IMR-90 (cell line): Measurements from ENCODE around the gene TECTB.

GRCh38 chr10:112156905-112157635, 26.5 kb downstream of the GPAM start:
- RRBS, result no CpG with 5 or more reads among the region's 2 CpGs
CAGE:
- cytosol, long polyA plus RNA, result no peak
- long polyA plus RNA, result no peak
- nucleus, long polyA plus RNA, result no peak

- RRBS, result no CpG with 5 or more reads among the region's 1 CpG
CAGE:
- cytosol, long polyA plus RNA, result no peak
- long polyA plus RNA, result no peak
- nucleus, long polyA plus RNA, result no peak
Measured at GRCh38 chr10:112280654-112280910, 2.6 kb upstream of the TECTB start.

- RRBS, result no CpG with 5 or more reads among the region's 6 CpGs
CAGE:
- cytosol, long polyA plus RNA, result no peak
- long polyA plus RNA, result no peak
- nucleus, long polyA plus RNA, result no peak
Measured at GRCh38 chr10:112283189-112283504, at the start of gene TECTB. Gene TECTB (plus strand): TSS chr10:112283400.

DNA sequence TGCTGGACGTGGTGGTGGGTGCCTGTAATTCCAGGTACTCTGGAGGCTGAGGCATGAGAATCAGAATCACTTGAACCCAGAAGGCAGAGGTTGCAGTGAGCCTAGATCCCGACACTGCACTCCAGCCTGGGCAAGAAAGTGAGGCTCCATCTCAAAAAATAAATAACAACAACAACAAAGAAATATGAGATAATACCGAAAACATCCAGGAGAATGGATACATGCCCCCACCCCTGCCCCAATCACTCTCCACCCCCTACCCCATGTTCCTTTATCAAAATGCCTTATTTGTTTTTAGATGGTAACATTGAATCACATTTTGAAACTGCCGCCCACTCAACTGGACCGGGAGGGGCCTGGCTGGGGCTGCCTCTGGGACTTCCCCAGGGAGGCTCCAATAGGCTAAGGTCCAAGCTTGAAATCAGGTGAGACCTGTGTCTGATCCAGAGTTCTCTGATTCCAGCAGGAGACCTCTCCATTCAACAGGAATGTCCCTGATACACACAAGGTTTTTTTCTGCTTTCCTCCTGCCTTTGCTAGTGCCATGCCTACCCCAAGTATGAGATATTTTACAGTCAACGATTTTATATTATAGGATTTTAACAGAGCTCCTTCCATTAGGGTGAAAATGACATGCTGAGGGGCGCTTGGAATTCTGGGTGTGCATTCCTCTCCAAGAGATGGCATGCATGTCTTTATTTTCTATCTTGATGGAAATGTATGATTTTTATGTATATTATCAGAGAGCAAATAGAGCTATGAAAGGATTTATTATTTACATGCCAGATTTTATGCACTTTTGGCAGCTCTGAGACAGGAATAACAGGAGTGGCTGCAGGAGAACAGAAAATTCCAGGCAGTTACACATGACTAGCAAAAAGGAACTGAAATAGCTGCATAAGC, 43.7 kb upstream of the ACSL5 start:
- RRBS, result no CpG with 5 or more reads among the region's 7 CpGs
CAGE:
- cytosol, long polyA plus RNA, result no peak
- long polyA plus RNA, result no peak
- nucleus, long polyA plus RNA, result no peak

DNA sequence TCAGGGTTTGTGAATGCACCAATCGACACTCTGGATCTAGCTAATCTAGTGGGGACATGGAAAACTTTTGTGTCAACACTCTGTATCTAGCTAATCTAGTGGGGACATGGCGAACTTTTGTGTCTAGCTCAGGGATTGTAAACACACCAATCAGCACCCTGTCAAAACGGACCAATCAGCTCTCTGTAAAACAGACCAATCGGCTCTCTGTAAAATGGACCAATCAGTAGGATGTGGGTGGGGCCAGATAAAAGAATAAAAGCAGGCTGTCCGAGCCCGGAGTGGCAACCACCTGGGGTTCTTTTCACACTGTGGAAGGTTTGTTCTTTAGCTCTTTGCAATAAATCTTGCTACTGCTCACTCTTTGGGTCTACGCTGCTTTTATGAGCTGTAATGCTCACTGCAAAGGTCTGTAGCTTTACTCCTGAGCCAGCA, 1.8 kb upstream of the ACSL5 start:
- RRBS, result no CpG with 5 or more reads among the region's 7 CpGs
CAGE:
- cytosol, long polyA plus RNA, result no peak
- long polyA plus RNA, result no peak
- nucleus, long polyA plus RNA, result no peak

DNA sequence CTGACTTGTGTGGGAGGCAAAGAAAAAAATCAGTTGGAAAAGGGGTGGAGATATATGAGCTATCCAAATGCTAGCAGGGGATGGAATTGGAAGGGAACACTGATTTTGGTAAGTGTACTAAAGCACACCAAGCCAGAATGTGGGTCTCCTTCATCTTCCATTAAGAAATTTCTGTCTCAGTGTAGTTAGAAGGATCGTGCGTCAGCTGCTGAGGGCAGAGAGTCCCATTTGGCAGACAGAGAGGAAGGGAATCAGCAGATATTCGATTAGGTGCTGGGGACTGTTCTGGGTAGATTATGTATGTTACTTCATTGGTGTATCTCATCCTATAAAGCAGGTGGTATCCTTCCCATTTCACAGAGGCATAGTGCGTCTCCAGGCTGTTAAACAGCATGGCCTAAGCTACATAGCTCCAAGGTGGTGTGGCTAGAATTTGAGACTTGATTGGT, 530 bp downstream of the ACSL5 start:
- RRBS, result no CpG with 5 or more reads among the region's 4 CpGs
CAGE:
- cytosol, long polyA plus RNA, result no peak
- long polyA plus RNA, result no peak
- nucleus, long polyA plus RNA, result no peak

- RRBS, result no CpG with 5 or more reads among the region's 5 CpGs
CAGE:
- cytosol, long polyA plus RNA, result no peak
- long polyA plus RNA, result no peak
- nucleus, long polyA plus RNA, result no peak
Measured at GRCh38 chr10:112379837-112380596, 6.1 kb downstream of the ACSL5 start.

DNA sequence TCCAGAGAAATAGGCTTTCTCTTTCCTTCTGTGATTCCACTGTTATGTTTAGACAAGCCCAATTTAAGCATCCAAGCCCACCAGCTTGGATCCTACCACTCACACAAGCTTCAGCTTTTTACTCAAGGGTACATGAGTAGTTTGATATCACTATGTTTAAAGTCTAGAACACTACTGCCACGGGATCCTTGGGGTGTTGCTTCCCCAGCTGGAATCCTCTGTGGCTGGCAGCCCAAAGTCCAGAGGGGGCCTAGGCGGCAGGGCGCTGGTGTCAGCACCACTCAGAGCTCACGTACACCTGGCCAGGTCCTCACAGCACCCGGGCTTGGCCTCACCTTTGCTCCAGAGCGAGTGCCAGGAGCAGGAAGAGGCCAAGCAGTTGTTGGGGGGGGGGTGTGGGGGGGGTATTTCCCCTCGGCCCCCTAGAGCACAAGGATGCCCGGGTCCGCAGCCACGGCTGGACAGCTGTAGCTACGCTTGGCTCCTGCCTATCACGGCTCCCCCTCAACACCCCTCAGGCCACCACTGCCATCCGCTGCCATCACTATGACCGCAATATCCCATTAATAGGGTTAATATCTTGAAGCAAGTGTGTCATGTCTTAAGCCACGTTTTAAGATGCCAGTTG, 17.0 kb downstream of the ZDHHC6 start:
- RRBS, result no CpG with 5 or more reads among the region's 15 CpGs
CAGE:
- cytosol, long polyA plus RNA, result no peak
- long polyA plus RNA, result no peak
- nucleus, long polyA plus RNA, result no peak

GRCh38 chr10:112759714-112760116, 190.3 kb upstream of the TCF7L2 start:
- RRBS, result no CpG with 5 or more reads among the region's 4 CpGs
CAGE:
- cytosol, long polyA plus RNA, result no peak
- long polyA plus RNA, result no peak
- nucleus, long polyA plus RNA, result no peak

DNA sequence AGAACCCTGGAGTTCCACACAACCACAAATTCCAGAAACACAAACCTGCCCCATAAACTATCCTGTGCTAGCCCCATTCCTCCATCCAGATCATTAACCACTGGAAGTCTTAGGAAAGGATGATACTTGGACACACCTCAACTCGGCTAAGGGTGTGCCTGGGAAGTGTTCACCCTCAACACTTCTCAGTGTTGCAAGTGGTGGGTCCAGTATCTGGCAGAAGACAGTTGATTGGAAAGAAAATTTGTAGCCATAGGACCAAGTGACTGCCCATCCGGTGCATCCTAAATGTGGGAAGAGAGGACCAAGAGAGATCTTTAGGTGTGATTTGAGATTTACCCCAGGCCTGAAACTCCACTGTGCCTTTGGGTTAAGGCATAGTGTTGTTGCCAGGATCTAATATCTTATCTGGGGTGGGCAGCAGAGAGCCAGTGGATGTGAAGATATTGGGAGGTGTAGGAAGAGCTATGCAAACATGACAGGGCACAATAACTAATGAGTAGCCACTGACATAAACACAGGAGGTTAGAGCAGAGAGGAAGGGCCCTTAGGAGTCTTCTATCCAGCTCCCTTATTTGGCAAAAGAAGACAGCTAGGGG, 176.5 kb upstream of the TCF7L2 start:
- RRBS, result no CpG with 5 or more reads among the region's 2 CpGs
CAGE:
- cytosol, long polyA plus RNA, result no peak
- long polyA plus RNA, result no peak
- nucleus, long polyA plus RNA, result no peak

DNA sequence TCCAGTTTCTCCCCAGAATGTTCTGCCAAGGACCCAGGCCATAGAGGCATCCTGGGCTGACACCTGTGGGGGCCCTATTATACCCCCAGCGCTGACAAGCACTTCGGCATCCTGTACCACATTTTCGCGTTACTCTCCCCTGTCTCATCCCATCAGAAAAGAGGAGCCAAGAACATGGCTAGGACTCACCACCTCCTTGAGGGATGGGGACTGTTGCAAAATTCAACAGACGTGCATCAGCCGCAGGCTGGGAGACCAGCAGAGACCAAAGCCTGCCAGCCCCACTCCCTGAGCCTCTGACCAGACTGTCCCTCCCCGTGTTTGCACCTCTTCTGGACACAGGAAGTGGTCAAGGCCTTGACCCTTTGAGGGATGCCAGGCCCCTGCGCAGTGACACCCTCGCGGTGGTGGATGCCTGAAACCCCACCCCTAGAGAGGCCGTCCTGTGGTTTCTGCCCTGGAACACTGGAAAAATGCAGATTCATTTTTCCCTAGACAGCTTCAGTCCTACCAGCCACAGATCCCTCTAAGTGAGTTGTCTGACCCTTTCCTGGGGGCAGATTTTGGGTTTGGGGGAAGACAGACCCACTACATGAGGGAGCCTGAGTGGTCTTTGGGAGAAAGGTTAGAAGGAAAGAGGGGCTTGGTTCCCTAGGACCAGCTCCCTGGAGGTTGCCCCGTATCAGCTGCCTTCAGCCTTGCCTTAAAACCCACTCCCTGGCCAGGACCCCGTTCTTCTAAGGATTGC, 128.3 kb upstream of the TCF7L2 start:
- RRBS, result no CpG with 5 or more reads among the region's 13 CpGs
CAGE:
- cytosol, long polyA plus RNA, result no peak
- long polyA plus RNA, result no peak
- nucleus, long polyA plus RNA, result no peak

- RRBS, result no CpG with 5 or more reads among the region's 7 CpGs
CAGE:
- cytosol, long polyA plus RNA, result no peak
- long polyA plus RNA, result no peak
- nucleus, long polyA plus RNA, result no peak
Measured at GRCh38 chr10:112949054-112949442, 999 bp upstream of the TCF7L2 start.

GRCh38 chr10:112955640-112956820, 6.0 kb downstream of the TCF7L2 start:
- RRBS, result no CpG with 5 or more reads among the region's 17 CpGs
CAGE:
- cytosol, long polyA plus RNA, result no peak
- long polyA plus RNA, result no peak
- nucleus, long polyA plus RNA, result no peak

DNA sequence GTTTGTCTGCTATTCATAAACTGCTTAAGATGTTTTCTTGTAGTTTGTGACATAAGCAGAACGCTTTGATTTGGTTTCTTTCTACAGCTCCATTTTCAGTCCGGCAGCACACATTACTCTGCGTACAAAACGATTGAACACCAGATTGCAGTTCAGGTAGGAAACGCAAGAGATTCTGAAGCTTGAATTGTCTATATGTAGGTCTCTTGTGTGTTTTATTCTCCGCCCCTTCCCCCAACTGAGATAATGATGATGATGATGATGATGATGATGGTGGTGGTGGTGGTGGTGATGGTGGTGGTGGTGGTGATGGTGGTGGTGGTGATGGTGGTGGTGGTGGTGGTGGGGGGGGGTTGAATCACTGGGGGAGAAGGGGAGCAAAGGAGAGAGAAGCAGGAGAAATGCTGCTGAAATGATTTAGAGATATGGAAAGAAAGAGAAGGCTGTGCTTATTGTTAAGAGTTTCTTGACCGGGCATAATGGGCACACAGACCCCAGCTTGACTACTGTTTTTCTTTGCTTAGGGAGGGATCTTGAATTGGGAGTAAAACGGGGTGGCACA, 14.5 kb downstream of the TCF7L2 start:
- RRBS, result no CpG with 5 or more reads among the region's 8 CpGs
CAGE:
- cytosol, long polyA plus RNA, result no peak
- long polyA plus RNA, result no peak
- nucleus, long polyA plus RNA, result no peak

DNA sequence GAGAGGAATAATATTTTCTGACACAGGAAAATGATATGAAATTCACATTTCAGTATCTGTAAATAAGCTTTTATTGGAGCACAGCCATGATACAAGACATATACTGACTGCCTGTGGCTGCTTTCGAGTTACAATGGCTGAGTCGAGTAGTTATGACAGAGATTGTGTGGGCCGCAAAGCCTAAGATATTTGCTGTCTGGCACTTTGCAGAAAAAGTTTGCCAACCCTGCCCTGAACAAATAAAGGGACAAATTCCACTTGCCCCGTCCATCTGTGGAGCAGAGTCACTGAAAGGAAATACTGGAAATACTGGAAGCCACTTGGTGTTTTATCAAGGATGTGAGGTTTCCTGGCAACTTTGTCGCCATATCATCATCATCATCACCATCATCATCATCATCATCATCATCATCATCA, 85.7 kb downstream of the TCF7L2 start:
- RRBS, result no CpG with 5 or more reads among the region's 5 CpGs
CAGE:
- cytosol, long polyA plus RNA, result no peak
- long polyA plus RNA, result no peak
- nucleus, long polyA plus RNA, result no peak

- RRBS, result no CpG with 5 or more reads among the region's 3 CpGs
CAGE:
- cytosol, long polyA plus RNA, result no peak
- long polyA plus RNA, result no peak
- nucleus, long polyA plus RNA, result no peak
Measured at GRCh38 chr10:113041978-113042617, 92.1 kb downstream of the TCF7L2 start.

DNA sequence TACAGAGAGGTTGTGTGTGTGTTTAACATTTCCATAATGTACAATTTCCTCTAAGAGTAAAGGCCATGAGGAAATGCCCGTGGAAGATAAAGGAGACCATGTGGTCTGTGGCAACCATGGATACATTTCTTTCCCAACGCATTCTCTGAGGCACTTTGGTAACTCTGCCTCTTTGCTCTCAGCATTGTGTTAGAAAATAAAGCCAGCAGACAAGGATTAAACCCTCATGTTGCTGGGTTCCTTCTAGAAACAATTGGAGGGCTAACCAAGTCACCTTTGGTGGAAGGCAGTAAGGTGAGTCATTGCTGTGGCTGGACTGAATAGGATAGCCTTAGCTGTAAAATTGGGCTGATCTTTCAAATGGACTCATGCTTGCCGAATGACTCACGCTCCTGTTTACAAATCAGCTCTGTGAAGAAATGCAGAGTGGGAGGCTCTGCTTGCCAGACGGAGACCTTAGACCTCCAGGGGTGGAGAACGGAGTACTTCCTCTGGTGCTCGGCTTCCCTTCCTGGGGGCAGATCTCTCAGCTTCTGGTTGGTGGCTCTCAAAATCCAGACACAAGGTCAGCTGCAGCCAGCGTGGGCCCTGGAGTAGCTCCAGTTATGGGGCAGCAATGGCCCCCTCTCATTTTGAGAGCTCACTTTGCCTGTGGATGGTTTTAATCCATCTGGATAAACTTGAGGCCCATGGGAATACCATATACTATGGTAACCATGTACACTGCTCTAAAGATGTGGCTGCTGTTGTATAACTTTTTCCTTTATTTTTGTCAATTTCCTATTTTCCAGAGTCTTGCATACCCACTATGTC, 137.3 kb downstream of the TCF7L2 start:
- RRBS, result no CpG with 5 or more reads among the region's 8 CpGs
CAGE:
- cytosol, long polyA plus RNA, result no peak
- long polyA plus RNA, result no peak
- nucleus, long polyA plus RNA, result no peak

DNA sequence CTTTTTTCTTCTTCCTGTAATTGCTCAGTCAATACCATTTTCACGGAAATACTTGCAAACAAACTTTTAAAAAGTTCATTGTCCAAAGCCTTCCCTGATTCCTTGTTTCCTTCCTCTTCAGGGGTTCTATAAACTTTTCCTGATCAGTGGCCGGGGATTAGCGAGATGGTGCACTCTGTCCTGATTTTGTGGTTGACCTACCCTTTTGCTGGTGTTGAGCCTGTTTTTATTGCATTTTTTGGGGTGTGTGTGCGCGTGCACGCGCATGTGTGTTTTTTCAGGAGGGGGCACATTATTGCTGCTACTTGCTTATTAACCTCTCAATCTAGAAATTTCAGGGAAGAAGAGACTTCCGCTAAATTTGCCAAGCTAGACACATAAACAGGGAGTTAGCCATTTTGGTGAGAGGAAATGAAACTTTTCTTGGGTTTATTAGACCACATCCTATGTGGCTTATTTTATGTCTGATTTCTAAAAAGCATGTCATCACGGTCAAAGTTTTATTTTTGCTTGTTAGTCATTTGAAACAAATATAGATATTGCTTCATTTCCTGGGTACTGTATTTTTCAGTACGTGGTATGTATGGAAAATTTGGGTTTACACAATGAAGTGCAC, 143.9 kb downstream of the TCF7L2 start:
- RRBS, result no CpG with 5 or more reads among the region's 10 CpGs
CAGE:
- cytosol, long polyA plus RNA, result no peak
- long polyA plus RNA, result no peak
- nucleus, long polyA plus RNA, result no peak

GRCh38 chr10:113153386-113154275, 203.6 kb downstream of the TCF7L2 start:
- RRBS, result no CpG with 5 or more reads among the region's 20 CpGs
CAGE:
- cytosol, long polyA plus RNA, result no peak
- long polyA plus RNA, result no peak
- nucleus, long polyA plus RNA, result no peak

- RRBS, result no CpG with 5 or more reads among the region's 7 CpGs
CAGE:
- cytosol, long polyA plus RNA, result no peak
- long polyA plus RNA, result no peak
- nucleus, long polyA plus RNA, result no peak
Measured at GRCh38 chr10:113541029-113541697, 11.7 kb upstream of the HABP2 start.